Metastatic Pancreatic Carcinoma in the Ovary (tissue), 1 donor: Measurements from ENCODE around the genes OCRL and ELF4.

GRCh38 chrX:126552246-126552705, 338 bp downstream of the DCAF12L1 start:
- PRO-cap = no peak

- PRO-cap = no peak
These were observed 166.4 kb downstream of the PRR32 start for GRCh38 chrX:126985871-126986431.

- PRO-cap = unidirectional peak, plus-strand start at chrX:127712894
These were observed 339.4 kb downstream of the ACTRT1 start for GRCh38 chrX:127712807-127713127.

DNA sequence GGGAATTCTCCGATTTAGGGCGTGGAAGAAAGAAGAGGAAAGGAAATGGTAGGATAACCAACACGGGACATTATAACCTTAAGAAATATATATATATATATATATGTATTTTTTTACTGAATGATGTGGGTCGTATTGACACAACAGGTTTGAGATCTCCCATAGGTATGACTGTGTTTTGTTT, 275 bp upstream of the OCRL start:
- PRO-cap = no peak

- PRO-cap = unidirectional peak, plus-strand start at chrX:129540214
These were observed at the start of gene OCRL for GRCh38 chrX:129540076-129540610. TSS of gene OCRL (plus strand) at chrX:129540259.

DNA sequence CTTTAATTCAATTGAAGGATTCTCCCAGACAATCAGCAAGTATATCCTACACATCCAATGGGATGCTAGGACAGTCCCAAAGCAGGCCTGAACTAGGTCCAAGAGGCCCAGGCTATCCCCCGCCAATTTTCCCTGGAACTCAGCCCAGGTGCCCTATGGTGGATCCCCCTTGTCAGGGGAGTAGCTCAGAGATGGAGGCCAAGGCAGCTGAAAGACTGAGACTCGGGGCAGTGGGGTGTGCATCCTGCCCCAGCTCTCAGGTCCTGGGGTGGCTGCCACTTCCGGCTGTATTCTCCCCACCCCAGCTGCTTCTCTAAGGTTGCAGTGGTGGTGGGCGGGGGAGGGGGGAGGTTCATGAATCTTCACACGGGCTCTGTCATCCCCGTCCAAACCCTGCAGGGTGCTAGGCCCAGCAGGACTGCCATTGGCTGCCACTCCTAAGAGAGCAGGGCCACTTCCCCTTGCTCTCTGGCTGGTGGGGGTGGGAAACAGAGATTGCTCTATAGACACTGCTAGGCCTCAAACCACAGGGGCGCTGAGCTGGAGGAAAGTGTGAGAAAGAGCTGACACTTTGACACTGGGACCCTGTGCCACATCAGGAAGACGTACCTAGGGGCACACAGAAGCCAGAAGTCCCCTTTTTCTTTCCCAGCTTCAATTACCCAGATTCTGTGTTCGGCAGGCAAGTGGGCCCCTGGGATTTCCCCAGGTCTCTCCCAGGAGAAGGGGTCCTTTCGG, 1.5 kb downstream of the SASH3 start:
- PRO-cap = no peak

GRCh38 chrX:129979939-129980375, 2.5 kb upstream of the BCORL1 start:
- PRO-cap = bidirectional peak, plus-strand start at chrX:129980274, minus-strand start at chrX:129980237

DNA sequence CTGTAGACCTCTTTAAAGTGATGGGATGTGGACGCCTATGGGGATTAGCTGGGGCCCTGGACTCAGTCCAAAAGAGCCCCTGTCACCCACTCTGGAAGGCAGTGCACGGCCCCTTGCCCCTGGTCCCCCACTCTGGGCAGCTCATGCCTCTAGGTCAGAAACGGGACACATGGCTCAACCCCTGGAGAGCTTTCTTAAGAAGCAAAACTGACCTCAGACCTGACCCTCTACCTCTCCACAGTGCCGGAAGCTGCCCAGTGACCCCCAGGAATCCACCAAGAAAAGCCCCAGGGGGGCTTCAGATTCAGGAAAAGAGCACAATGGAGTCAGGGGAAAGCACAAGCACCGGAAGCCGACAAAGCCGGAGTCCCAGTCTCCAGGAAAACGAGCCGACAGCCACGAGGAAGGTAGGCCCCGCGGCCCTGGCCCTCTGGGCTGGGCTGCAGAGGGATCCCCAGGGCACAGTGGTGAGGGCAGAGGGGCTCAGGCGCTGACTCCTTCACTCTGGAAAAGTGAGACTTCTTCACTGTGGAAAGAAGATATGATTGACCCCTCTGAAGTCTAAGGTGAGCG, 38.4 kb downstream of the BCORL1 start:
- PRO-cap = no peak

GRCh38 chrX:130065427-130066578, 44.5 kb downstream of the ELF4 start:
- PRO-cap = no peak

GRCh38 chrX:130091854-130092746, 18.2 kb downstream of the ELF4 start:
- PRO-cap = no peak

- PRO-cap = bidirectional peak, plus-strand start at chrX:130110634, minus-strand start at chrX:130110562; unidirectional peak, minus-strand start at chrX:130110687; bidirectional peak, plus-strand start at chrX:130111022, minus-strand start at chrX:130110873
These were observed at the start of gene ELF4 for GRCh38 chrX:130110086-130111153. TSS of gene ELF4 (minus strand) at chrX:130110497.

DNA sequence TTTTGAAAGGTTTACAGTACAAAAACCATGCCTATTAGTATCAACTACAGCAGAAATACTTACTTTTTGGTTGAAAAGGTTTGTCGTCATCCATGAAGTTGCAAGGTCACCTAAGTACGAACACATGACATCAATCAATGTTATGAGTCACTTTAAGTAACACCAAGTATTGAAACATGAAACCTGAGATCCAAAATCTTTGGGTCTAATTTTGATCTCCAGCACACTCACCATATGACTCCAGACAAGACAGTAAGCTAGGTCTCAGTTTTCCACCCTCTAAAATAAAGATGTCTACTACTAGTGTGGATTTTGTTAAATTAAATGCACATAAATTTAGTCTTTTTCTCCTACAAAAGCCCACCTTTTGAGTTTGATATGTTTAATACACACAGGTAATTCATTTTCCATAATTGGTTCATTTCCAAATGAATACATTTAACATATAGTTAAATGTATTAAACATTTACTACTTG, 8.3 kb downstream of the ZNF280C start:
- PRO-cap = no peak

GRCh38 chrX:130411196-130411598, 9.4 kb downstream of the RBMX2 start:
- PRO-cap = no peak

DNA sequence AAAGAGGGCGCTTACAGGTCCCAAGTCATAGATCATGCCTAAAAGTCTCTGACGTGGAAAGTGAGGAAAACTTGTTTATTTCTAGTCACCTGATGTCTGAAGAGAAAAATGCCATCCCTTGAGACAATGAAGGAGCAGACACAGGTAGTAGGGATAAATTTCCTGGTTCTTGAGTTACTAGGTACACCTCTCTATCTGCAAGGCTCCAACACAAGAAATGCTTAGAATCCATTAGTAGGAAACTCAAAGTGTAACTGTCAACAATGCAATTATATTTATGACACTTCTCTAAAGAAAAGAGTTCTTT, 233.4 kb downstream of the ENOX2 start:
- PRO-cap = no peak

- PRO-cap = no peak
These were observed 17.0 kb downstream of the ENOX2 start for GRCh38 chrX:130885910-130886428.

- PRO-cap = no peak
These were observed 37.7 kb downstream of the IGSF1 start for GRCh38 chrX:131251478-131251699.

DNA sequence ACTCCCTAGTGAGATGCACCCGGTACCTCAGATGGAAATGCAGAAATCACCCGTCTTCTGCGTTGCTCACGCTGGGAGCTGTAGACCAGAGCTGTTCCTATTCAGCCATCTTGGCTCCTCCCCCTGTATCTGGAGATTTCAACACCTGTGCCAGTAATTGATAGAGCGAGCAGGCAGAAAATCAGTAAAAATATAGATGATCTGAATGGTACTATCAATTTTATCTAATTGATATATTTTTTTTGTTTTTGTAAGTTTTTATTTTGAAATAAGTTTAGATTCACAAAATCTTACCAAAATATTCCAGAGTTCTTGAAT, 95.1 kb upstream of the IGSF1 start:
- PRO-cap = no peak

DNA sequence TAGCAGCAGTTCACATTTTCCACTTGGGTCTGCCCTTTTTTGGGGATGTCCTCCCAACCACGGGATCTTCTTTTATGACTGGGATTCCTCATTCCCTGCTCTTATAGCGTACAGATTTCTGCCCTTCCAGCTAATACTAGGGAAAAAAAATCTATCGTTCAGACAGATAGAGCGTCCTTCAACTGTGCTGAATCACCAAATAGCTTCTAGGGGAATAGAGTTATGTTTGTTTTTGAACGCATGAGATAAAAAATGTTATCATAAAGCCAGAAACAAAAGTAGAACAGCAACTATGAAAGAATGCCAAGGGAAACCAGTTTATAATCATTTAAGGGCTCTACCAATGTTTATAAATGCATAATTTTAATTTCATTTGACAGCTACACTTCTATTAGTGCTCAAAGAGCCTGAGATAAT, 12.9 kb downstream of the RAP2C start:
- PRO-cap = no peak

- PRO-cap = no peak
These were observed 71.9 kb downstream of the MBNL3 start for GRCh38 chrX:132416916-132417332.

DNA sequence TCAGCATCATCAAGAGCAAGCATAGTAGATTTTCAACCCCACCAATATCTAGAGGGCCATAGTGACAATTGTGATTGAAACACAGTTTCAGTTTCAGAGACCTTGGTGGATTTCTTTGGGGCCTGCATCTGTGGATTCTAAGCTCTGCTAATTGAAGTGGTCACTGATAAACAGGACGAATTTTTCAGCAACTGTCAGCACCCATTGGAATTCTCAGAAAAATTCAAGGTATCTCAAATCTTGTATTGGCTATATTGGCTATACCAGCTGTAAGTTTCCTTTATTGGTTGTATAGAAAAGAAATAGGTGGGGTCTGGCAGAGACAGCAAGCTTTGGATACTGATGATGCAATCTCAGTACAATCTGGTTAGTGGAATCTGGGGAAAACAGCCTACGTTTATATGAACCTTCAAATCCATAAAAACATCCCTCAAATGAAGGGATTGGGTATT, 76.3 kb upstream of the MBNL3 start:
- PRO-cap = no peak